Epithelial cell of esophagus (primary cell): Measurements from ENCODE around the gene AHDC1.

GRCh38 chr1:27102229-27103033 lies 52.5 kb downstream of the SLC9A1 start:
- RRBS, result no CpG with 5 or more reads among the region's 25 CpGs

- RRBS, result no CpG with 5 or more reads among the region's 6 CpGs
Observed at GRCh38 chr1:27116680-27117456, 38.1 kb downstream of the SLC9A1 start.

DNA sequence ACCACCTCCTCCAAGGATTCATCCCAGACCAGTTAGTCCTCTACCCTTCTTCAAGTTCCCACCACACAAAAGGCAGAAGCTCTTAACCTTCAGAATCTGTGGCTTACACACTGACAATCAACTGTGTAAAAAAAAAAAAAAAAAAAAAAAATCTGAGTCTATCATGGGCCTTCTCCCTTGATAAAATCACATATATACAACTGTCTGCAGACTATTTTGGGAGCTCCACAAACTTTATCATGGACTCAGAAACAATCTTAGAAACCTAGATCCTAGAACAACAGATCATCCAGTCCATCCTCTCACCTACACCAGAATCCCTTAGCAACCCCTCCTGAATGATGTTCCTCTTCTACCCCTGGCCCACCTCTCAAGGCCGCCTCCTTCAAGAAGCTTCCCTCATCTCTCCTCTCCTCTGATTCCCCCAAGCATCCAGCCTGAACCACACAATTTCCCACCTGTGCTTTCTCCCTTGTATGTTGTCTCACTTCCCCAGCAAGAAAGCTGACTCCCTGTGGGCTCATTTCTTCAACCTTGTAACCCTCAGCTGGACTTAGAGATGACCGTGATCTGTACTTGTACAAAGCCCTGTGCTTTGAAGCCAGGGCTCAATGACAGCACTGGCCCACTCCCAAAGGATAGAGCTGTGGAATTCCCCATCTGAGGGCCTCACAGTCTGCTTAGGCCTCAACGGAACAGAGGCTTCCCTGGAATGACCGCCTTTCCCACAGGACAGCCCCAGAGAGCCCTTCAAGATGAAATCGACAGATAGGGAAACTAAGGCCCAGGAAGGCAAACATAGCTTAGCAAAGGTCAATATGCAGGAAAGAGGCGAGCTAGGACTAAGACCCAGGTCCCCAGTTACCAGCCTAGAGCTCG lies 11.8 kb downstream of the SLC9A1 start:
- RRBS, result no CpG with 5 or more reads among the region's 7 CpGs

DNA sequence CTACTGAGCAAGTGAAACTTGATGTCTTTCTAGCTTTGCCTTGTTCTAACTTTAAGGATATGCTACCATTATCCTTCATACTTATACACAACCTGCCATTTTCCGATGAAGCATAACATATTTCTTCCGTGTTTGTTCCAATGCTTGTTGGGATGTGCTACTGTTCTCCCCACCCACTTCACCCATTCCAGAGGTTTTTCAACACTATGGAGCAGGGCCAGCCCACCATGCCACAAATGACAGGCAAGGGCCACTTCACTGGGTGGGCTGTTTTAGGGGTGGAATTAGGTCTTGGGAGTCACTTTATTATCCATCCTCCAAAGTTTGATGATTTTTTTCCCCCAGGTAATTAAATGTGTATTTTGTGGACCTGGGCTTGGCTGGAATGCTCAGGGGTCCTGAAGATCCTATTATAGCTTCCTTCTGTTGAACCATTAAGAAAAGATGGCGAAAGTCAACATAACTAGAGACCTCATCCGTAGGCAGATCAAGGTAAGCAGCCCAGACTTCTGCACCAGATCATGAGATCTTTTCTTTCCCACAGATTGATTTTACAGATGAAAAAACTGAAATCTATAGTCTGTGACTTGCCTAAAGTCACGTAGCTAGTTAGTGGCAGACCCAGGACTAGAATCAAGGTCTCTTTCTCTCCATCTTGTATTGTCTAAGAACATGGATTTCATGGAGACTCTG lies 26.3 kb downstream of the WDTC1 start:
- RRBS, result no CpG with 5 or more reads among the region's 5 CpGs

- RRBS, result no CpG with 5 or more reads among the region's 12 CpGs
Observed at GRCh38 chr1:27304756-27305451, 17.1 kb upstream of the TMEM222 start.

DNA sequence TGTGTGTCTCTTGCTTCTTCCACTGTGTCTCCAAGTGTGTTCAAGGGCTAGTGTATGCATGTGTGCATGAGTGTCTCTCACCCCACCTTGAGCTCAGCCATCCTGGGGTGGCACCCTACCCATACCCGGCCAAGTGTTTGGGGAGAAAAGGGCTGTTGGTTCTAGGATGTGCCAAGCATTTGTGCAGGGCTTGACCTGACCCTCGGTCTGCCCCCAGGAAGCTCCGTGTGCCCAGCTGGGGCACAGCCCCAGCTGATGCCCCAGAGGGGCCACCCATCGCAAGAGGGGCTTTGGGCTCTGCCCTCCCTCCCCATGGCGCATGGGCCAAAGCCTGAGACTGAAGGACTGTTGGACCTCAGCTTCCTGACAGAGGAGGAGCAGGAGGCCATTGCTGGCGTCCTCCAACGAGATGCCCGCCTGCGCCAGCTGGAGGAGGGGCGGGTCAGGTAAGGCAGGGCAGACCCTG lies 3.3 kb downstream of the SYTL1 start:
- RRBS, result no CpG with 5 or more reads among the region's 10 CpGs

DNA sequence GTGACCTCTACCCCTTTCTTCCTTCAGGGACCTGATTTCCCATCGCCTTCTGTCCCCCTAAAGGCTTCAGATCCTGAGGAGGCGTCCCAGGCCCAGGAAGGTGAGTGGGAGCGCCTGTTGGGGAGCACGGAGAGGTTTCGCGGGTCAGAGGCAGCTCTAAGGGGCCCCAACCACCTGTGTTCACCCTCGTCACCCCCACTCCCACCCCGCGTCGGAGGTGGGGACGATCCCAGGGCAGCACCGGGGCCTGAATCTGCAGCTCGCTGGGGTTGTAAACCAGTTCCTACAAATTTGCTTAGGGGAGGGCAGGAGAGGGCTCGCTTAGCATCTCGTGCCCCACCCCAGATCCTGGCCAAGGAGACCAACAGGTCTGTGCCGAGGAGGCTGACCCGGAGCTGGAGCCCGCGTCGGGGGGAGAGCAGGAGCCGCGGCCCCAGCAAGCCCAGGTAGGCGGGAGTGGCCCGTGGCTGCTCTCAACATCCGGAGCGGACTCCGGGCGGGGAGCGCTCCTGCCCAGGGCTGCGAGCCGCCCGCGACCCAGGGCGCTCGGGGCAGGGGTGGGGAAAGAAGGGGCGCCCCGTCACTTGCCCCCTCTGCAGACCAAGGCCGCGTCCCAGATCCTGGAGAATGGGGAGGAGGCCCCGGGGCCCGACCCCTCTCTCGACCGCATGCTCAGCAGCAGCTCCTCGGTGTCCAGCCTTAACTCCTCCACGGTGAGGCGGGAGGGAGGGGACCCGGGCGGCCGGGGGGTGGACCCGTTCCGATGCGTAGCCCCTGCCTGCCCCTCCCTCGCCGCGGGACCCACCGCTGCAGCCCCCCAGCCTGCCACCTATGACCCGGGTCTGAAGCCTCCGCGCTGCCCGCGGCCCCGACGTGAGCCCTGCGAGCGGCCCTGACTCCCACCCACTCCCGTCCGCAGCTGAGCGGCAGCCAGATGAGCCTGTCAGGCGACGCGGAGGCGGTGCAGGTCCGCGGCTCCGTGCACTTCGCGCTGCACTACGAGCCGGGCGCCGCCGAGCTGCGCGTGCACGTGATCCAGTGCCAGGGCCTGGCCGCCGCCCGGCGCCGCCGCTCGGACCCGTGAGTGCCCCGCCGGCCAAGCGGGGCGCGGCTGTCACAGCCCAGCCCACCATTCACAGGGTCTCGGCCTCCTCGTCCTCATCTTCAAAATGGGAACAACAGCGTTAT lies 7.6 kb downstream of the SYTL1 start:
- RRBS, result 7% methylated on average over 30 of the region's 101 CpGs

- RRBS, result no CpG with 5 or more reads among the region's 7 CpGs
Observed at GRCh38 chr1:27430632-27431347, 38.4 kb downstream of the GPR3 start.

- RRBS, result no CpG with 5 or more reads among the region's 3 CpGs
Observed at GRCh38 chr1:27436325-27436941, 44.0 kb downstream of the GPR3 start.

DNA sequence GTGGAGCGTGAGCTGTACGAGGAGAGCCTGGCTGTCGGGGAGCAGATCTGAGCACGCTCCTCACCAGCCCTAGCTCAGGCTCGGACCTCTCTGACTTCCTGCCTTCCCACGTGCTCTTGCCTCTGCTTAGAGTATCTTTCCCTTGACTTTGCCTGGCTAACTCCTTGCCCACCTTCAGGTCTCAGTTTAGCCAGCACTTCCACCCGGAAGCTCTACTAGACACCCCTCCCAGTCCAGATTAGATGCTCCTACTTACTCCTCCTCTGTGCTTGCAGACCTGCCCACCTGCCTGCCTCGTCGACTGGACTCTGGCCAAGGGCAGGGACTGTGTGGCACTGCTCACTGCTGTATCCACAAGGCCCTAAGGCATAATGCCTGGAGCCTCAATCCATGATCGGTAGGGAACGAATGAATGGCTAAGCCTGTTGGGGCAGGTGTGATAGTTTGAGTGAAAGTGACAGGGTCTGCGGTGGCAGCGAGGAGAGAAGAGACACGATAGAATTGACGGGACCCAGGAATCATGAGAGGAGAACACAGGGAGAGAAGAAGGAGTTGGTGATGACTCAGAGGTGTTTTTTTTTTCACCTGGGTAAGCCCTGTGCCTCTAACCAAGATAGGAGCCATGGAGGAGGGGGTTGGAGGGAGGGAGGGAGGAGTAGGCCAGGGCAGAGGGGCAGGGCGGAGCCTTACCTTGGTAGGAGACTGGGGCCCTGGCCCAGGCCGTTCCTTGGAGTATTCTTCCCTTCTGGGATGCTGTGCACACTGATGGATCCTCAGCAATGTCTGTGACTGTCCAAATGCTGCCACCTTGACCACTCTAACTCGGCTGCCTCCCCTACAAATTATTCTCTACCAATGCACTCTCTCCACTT lies 28.3 kb upstream of the WASF2 start:
- RRBS, result no CpG with 5 or more reads among the region's 18 CpGs

DNA sequence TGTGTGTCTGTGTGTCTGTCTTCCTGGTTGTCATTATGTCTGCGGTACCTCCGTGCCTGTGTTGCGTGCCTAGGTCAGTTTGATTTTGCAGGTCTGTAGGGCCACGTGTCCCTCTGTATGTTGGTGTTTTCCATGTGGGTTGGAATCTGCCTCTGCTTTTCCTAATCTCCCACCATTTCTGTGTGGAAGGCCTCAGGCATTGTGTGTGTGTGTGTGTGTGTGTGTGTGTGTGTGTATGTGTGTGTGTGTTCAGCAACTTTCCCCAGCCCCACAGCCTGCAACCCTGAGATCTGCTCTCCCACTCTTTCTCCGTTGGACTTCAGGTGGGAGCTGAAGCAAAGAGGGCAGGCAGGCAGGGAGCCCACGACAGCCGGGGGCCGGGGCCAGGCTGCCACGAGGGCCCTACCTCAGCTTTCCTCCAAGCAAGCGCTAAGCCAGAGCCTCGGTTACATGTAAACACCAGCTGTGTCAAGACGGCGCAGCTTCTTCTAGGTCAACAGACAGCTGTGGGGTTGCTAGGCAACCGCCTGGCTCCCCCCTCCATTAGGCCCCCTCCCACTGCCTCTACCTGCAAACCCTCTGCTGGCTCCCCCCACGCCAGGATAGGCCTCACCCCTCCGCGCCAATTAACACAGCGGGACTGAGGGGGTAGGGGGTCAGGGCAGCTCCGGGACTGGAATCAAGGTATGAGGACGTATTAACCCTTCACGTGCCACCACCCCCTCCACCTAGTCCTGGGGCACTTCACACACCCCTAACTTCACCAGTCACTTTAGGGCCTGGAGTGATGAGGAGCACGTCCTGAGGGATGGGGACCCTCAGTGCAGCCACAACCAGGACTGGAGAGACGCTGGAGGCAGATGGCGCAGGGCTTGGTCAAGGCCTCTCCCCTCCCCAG lies 37.1 kb upstream of the WASF2 start:
- RRBS, result no CpG with 5 or more reads among the region's 24 CpGs

DNA sequence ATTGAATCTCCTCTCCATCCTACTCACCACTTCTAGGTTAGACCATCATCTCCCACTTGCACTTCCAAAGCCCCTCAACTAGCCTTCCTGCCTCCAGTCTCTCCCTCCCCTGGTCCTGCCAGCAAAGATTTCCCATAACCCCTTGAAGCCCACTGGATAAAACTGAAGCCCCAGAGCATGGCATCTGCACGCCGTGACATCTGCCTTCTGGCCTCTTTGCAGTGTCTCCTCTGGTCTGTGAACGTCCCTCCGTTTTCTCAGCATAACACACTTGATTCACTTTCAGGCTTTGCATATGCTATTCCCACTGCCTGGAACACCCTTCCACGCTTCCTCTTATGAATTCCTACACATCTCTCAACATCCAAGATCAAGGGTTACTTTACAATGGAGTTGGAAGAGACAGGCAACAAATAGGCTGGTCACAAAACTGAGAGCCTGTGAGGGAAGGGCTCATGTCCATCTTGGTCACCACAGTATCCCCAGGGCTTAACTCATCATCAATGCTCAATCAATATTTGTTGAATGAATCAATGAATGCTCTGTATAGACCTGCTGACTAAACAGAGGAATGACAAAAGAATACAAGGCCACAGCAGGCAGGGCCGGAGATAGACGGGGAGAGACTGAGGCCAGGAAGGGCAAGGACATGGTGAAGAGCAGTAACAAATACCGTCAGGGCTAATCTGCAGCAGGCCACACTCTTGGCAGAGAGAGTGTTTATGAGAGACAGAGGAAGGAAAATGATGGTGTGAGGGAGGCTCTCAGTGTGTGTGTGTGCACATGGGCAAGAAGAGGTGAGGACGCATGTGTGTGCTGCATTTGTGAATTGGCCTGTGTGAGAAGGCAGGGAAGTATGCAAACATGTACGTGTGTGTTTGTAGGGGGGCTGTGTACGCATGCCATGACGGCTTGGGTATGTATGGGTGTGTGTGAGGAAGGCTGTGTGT lies 15.8 kb downstream of the AHDC1 start:
- RRBS, result no CpG with 5 or more reads among the region's 12 CpGs

DNA sequence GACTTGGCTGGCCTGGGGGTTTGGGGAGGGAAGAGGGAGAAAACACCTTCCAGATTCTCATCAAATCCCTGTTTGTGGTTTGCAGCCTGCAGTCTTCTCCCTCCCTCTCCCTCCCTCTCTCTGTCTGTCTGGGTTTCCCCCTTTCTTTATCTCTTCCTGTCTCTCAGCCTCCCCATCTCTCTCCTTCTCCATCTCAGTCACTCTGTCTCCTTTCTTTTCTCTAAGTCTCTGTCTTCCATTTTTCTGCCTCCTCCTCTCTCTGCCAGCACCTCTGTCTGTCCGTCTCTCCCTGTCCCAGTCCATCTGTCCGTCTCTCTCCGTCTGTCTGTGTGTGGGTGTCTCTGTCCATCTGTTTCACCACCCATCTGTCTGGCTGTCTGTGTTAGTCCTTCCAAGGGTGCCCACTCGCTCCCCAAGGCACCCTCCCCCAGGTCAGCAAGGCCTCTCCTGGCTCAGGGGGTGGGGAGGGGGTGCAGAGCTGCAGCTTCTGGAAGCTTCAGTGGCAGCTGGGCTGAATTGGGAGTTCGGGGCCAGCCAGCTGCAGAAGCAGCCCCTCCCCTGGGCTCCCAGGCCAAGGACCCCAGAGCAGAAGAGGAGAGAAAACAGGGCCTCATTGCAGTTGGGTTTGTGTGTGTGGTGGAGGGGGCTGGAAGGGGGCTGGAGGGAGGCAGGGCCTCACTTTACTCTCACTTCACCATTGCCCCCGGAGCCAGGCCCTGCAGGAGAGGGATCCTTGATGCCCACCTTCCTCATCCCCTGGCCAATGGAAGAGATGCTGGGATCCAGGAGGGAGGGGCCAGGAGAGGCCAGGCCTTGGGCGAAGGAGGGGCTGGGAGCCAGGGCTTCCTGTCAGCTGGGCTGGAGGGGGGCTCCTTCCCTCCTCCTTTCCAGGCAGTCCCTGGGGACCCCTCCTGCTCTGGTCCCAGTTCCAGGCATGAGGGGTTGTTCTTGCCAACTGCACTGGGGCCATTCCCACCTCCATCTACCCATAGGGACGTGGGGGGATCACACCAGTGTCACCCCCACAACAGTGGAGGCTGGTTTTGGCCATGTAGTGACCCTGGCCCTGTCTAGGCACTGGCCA lies 5.9 kb downstream of the AHDC1 start:
- RRBS, result no CpG with 5 or more reads among the region's 8 CpGs

DNA sequence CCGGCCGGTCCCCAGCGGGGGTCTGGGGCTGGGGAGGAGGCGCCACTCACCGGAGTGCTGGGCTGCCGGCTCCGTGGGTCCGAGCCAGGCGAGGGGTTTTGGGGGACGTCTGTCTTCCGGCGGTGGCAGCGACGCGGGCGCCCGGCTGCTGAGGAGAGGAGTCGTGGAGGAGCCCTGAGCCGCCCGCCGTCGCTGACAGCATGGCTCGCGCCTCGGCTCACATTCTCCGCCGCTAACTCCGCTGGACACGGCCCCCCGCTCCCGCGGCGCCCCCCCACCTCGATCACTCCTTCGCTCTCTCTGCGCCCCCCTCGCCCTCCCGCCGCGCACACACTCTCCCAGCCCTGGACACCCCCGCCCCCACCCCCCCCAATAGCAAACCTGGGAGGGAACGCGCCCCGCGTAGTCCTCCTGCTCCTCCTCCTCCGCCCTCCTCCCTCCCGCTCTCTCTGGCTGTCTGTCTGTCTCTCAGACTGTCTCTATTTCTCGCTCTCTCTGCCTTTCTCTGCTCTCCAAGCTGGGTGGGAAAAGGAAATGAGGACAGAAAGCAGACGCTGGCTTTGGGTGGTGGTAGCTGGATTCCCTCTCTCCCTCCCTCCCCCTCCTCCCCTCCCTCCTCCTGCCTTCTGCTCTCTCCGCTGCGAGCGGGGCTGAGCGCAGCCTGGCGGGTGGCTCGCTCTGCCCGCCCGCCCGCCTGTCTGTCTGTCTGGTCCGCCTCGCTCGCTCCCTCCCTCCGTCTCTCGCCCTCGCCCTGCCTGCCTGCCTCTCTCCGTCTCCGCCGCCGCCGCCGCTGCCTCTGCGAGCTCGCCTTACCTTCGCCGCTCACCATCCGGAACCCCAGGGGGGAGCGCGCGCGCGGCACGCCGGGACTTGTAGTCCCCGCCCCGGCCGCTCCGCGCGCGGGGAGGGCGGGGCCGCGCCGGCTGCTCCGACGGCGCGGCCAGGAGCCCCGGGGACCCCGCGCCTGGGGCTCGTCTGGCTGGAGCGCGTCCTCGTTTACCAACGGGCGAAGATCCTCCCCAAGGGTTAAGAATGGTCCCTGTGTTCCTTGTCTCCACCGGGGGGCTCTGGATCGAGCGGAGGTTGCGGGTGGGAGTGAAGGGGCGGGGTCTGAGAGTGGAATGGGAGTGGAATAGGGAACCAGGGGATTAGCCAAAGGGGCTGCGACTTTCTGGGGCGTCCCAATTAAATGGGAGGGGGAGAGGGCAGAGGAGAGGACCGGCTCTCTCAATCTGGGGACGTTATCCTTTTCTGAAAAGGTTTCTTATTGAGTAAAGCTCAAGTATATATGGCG lies at the start of gene AHDC1:
TSS of gene AHDC1 (minus strand) at position 798 of the 1,294 bp plus-strand sequence.
- RRBS, result 3% methylated on average over 21 of the region's 116 CpGs

DNA sequence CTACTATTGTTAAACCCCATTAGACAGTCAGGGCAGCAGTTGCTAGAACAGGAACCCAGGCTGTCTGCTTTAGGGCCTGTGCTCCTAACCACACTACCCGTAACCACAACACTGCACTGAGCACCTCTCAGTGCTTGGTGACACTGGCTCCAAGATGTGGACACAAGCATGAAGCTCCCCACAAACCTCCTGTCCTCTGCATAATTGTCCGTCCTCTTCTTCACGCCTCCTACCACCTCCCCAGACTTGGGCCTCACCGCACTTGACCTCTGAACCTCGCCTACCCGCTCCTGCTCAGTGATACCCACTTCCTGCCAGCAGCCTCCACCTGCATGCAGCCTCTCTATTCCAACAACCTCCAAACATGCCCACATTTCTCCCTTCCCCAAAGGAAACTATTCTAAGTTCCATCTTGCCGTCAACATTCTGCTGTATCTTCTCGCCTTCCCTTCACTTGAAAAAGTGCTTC lies 14.5 kb upstream of the AHDC1 start:
- RRBS, result no CpG with 5 or more reads among the region's 8 CpGs

DNA sequence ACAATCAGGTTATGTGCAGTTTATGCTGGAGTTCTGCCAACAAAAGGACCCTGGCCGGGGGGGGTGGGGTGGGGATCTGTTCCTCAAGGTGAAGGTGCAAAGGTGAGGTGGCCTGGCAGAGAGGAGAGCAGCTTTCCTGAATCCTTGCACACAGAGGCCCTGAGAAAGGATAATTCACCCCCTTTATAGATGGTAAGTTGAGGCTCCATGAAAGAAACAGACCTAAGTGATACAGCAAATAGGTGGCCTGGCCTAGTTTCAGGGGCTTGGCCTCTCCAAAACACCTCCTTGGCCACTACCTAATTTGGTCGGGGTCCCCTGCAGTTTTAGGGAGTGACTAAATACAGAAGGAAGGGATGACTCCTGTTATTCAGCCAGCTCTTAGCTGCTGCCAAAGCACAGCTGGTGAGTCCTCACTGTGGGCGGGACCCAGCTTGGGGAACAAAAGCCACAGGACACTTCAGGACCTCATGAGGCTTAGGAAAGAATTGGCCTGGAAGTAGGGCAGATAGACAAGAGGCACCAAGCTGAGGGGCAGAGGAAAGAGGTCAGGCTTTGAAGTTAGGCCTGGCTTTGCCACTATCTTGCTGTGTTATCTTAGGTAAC lies 16.0 kb downstream of the IFI6 start:
- RRBS, result 10% methylated on average over 1 of the region's 3 CpGs

GRCh38 chr1:27725423-27725865 lies 317 bp upstream of the FAM76A start:
- RRBS, result no CpG with 5 or more reads among the region's 34 CpGs

- RRBS, result no CpG with 5 or more reads among the region's 5 CpGs
Observed at GRCh38 chr1:27790184-27790619, 17.2 kb downstream of the STX12 start.

DNA sequence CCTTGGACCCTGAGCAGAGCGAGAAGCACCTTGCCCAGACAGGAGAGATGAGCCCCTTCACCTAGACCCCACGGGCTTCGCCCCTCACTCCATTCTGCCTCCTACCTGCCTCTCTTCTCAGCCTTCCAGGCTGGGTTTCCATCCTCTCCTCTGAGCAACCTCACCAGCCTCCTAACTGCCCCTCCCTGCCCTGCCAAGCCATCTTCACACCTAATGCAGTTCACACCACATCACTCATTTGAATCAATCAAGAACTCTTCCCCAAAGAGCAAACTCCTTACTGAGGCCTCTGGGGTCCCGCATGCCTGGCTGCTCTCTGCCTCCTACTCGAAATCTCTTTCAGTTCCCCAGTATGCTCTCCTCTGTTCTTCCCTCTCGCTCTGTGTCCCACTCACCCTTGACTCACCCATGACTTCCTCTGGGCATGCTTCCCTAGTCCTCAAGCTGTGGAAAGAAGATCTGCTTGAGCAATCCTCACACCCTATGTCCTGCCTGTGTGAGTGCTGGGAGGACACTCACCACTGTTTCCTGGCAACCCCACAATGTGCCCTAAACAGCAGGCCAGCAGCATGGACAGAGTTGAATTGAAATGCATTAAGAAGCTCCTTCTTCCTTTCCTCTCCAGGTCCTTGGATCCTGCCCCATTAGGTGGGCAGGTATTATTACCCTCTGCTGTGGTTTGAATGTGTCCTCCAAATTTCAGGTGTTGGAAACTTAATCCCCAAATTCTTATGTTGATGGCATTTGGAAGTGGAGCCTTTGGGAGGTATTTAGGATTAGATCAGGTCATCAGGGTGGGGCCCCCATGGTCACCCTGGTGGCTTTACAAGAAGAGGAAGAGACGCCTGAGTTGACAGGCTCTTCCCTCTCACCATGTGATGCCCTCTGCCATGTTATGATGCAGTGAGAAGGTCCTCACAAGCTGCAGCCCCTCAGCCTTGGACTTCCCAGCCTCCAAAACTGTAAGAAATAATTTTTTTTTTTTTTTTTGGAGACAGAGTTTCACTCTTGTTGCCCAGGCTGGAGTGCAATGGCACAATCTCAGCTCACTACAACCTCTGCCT lies 9.1 kb upstream of the THEMIS2 start:
- RRBS, result no CpG with 5 or more reads among the region's 7 CpGs

DNA sequence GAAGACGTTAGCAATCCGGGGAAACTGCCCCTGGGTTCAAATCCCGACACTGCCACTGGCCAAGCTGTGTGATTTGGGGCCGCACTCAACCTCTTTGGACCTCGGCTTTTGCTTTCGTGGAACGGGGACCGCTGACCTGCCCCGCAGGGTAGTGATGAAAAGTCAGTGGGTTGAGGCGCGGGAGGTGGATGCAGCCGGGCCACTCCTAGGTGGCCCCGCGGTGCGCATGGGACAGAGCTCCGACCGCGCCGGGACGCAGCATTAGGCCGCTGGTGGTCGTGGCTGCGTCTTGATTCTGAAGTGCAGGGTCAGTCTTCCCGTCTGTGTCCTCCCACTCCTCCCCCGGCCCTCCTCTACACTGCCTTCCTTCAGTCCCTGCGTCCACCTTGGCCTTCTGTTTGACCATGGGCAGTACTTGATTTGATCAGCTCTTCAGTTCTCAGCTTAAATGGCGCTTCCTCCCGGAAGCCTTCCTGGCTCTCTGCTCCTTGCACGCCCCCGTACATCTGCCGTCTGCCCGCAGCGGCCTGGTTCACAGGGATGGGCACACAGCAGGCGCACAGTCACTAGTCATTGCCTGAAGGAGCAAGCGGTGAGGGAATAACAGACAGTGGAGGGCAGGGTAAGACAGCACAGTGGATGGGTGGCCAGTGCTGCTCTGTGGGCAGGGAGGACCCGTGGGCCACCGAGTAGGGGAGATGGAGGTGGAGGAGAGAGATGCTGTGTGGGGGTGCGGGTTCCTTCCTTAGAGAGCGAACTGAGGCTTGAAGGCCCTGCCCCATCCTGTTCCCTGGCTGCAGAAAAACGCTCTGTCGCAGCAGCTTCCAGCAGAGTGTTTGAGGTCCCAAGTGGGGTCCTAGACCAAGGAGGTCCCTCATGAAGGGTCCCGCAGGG lies 632 bp downstream of the THEMIS2 start:
- RRBS, result 4% methylated on average over 13 of the region's 42 CpGs